ENCODE measurements around the genes CLNK, BST1 and FGFBP2.

DNA sequence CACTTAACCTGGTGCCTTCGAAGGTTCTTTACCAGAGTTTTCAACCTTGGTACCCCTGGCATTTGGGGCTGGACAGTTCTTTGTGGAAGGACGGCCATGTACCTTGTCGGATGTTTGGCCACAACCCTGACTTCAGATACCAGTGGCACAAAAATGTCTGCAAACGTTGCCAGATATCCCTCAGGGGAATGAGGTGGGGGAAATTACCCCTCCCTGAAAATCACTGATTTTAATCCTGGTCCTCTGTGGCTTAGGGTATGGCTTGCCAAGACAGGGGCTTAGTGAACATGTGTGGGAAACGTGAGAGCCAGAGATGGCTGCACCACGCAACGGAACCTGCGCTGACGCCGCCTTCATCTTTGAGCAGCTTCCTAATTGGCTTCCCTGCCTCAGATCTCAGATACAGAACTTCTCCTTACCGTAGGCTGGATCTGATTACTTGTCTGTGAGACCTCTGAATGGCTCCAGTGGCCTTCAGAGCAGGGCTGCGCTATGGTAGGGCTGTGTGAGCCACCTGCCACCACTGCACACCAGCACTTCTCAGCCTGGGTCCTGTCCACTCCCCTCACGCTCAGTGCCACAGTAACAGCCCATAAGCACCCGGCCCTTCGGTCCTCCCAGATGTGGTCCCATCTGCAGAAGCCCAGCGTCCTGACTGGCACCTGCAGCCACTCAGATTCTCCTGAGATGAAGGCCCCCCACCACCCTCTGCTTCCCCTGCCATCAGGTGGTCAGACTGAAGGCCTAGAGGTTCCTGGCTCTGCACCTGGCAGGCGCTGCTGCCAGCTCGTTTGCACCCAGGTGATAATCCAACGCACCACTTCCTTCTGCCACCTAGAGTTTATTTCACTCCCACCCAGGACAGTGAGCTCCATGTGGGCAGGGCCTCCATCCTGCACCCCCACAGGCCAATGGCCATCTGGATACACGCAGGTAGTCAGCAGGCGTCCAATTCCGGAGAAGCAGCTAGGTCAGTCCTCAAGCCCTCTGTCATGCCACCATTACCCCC is 5.6 kb downstream of the WDR1 start:
- PRO-cap, 3 experiments = no peak in any of the 3 experiments
- RRBS = no CpG with 5 or more reads among the region's 22 CpGs

- PRO-cap, 3 experiments = no peak in any of the 3 experiments
- RRBS = 5% methylated on average over 2 of the region's 12 CpGs
Measured at GRCh38 chr4:10115084-10115648, 1.4 kb downstream of the WDR1 start.

GRCh38 chr4:10118037-10118975 is 1.7 kb upstream of the WDR1 start:
- PRO-cap, 3 experiments = no peak in any of the 3 experiments
- RRBS = no CpG with 5 or more reads among the region's 20 CpGs

GRCh38 chr4:10120386-10120754 is 3.8 kb upstream of the WDR1 start:
- PRO-cap, 3 experiments = no peak in any of the 3 experiments
- RRBS = no CpG with 5 or more reads among the region's 3 CpGs

- PRO-cap, 3 experiments = peak in 1 of 3 experiments; most common minus-strand start chr4:10123526 (in 1)
- RRBS = no CpG with 5 or more reads among the region's 11 CpGs
Measured at GRCh38 chr4:10123250-10124029, 6.8 kb upstream of the WDR1 start.

DNA sequence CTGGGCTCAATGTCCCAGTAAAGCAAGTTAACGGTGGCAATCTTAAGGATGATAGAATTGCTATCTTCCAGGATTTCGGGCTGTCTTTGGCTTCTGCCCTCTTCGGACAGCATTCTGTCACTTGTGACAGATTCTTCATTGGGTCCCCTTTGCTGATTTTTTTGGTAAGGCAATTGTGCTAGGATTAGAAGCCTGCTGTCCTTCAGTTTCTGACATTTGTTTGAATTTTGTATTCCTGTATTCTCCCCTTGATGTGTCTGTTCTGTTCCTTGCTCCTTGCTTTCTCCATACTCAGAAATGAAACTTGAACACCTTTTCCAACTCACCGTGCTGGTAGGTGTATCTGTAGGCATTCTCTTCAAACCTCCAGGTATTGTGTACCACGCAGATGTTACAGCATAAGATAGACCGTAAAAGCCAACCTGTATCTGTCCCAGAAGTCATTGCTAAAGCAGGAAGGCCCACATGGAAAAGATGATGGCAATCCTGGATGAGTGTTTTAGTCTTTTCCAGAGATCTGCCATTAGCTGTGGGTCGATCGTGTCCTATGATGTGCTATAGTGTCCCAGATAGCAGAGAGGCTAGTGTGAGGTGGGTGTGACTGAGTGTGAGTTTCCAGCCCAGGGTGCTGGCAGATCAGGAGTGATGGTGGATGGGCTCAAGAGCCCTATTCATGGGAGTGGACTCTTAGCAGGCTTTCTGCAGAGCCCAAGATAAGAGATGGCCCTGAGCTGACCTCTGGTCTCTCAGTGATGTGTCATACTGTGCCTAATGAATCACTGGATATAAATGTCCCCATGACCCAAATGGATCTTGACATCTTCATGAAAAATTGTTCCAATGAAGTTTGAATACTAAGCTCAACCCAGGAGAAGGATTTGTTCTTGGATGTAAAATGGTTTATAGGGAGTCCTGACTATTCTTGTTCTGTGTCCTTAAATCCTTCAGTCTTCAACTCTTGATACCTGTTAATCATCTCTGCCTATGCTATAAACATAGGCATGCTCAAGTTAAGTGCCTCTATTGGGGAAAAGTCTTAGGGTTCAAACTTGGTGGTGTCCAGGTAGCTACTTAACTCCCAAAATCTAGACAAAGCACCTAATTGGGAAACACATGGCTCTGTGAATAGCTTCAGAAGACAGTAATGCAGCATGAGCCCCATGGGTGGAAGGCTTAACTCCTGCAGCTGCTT is 69.1 kb upstream of the WDR1 start:
- PRO-cap, 3 experiments = no peak in any of the 3 experiments
- RRBS = no CpG with 5 or more reads among the region's 8 CpGs

GRCh38 chr4:10461185-10461866 is 4.1 kb upstream of the ZNF518B start:
- PRO-cap, 3 experiments = no peak in any of the 3 experiments
- RRBS = 2% methylated on average over 10 of the region's 70 CpGs

GRCh38 chr4:10684679-10685149 is at the start of gene CLNK:
CLNK (minus strand) TSS chr4:10684768.
- PRO-cap, 3 experiments = no peak in any of the 3 experiments
- RRBS = no CpG with 5 or more reads among the region's 8 CpGs

DNA sequence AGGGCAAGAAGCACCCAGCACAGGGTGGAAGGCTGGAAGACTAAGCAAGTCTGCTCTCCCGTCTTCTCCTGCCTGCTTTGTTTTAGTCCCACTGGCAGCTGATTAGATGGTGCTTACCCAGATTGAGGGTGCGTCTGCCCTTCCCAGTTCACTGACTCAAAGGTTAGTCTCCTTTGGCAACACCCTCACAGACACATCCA is 157.4 kb downstream of the HS3ST1 start:
- PRO-cap, 3 experiments = no peak in any of the 3 experiments
- RRBS = no CpG with 5 or more reads among the region's 2 CpGs

- PRO-cap, 3 experiments = peak in 2 of 3 experiments; most common plus-strand start chr4:11429744 (in 2)
- RRBS = no CpG with 5 or more reads among the region's 8 CpGs
Measured at GRCh38 chr4:11429708-11430077, 999 bp upstream of the HS3ST1 start.

- PRO-cap, 3 experiments = peak in 1 of 3 experiments; most common plus-strand start chr4:13484679 (in 1)
- RRBS = 2% methylated on average over 15 of the region's 25 CpGs
Measured at GRCh38 chr4:13484504-13484880, 352 bp upstream of the RAB28 start.

GRCh38 chr4:13484881-13485508 is 855 bp upstream of the RAB28 start:
- PRO-cap, 3 experiments = no peak in any of the 3 experiments
- RRBS = 4% methylated on average over 1 of the region's 16 CpGs

DNA sequence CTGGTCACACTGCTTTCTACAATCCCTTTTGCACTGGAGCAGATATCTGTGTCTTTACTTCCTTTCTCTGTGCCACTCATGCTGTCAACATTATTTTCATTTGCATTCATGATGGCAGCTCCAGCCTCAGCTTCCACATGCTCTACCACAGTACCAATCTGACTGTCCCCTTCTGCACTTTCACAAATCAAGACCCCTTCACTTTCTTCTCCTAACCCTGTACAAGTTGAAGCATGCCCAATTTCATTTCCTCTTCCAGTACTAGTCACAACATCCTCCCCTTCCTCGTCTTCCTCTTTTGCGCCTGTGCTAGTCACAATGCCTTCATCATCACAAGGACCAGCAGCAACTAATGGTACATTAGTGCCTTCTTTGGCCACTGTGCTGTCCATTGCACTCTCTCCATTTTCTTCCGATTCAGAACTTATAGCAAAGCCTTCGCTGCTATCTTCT is 26.5 kb downstream of the BOD1L1 start:
- PRO-cap, 3 experiments = no peak in any of the 3 experiments
- RRBS = no CpG with 5 or more reads among the region's 4 CpGs

DNA sequence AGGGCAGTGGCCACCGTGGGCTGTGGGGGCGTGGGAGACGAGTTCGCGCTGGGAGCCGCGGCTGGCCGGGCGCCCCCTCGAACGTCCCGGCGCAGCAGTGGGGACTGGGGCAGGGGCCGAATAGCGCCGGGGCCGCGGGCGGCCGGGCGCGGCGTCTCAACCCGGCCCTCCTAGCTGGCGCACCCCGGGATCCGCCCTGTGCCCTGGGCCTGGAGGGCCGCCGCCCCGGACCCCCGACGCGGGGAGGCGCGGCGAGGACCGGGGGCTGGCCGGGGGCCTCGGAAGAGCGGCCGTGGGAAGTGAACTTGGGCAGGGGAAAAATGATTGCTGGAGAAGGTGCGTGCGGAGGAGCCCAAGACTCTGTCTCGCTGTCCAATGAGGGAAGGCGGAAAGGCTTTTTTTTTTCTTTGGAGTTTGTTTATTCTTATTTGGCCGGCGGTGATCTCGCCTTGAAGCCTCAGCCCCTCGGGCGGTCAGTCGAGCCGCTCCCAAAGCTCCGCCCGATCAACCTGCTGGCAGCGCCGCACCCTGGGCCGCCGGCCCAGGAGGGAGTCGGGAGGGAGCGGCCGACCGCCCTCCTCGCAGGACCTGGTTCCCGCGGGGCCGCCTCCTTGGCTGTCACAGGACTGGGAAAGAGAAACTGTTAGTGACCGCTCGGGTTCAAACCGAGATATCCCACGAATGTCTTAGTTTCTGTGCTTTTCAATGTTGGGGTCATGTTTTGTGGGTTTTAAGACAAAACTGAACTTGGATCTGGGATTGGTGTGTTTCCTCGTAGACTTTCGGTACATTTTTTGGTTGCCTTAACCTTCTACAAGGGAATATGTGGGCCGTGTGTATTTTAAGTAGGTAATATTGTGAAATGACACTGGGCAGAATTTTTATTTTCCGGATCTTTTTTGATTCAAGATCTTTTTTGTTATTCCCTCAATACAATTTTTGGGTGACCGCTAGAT is 2.5 kb downstream of the CPEB2 start:
- PRO-cap, 3 experiments = peak in 3 of 3 experiments; most common plus-strand start position 40 of the sequence (in 3); most common minus-strand start position 96 of the sequence (in 2)
- RRBS = 3% methylated on average over 25 of the region's 75 CpGs

DNA sequence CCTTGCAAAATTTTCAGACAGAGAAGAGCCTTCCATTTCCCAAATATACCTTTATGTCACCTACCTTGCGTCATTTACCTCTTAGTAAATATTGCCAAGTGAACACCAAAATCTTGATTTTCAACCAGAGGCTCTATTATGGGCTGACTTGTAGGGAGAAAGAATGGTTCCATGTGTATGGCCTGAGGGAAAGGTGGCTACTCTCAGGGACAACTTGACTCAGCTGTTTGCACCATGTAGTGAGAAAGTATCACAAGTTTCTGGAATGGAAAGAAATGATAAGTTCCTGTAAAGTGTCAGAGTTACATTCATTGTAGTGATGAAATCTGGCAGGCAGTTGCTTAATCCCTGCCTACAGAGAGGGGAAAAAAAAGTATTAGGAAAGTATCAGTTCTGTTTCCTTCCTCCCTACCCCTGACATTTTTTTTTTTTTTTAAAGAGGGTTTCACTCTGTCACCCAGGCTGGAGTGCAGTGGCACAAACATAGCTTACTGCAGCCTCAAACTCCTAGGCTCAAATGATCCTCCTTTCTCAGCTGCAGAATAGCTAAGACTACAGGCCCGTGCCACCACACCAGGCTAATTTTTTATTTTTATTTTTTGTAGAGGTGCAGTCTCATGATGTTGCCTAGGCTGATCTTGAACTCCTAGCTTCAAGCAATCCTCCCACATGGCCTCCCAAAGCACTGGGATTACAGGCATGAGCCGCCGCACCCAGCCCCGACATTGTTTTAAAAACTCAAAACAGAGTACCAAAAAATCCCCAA is 4.7 kb upstream of the FBXL5 start:
- PRO-cap, 3 experiments = no peak in any of the 3 experiments
- RRBS = no CpG with 5 or more reads among the region's 5 CpGs

DNA sequence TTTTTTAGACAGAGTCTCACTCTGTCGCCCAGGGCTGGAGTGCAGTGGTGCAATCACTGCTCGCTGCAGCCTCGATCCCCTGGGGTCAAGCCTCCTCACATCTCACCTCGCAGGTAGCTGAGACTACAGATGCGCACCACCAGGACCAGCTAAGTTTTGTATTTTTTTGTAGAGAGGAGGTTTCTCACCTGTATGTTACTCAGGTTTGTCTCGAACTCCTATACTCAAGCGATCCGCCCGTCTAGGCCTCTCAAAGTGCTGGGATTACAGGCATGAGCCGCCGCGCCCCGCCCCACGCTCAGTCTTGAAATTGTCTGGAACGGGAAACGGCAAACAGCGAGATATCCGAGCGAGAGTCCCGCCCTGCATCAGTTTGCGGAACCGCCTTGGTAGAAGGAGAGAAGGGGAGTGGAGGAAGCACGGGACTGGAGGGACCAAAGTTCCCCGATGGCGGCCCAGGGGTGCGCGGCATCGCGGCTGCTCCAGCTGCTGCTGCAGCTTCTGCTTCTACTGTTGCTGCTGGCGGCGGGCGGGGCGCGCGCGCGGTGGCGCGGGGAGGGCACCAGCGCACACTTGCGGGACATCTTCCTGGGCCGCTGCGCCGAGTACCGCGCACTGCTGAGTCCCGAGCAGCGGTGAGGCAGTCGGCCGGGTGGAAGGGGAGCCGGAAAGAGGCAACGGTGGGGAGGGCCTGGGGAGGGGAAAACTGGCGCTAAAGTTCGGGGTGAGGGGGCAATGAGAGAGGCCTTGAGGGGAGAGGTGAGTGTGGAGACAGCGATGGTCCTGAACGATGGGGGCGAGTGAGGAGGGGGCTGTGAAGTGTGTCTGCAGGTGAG is at the start of gene BST1:
TSS of gene BST1 (plus strand) at position 368 of the 836 bp plus-strand sequence.
- PRO-cap, 3 experiments = peak in 2 of 3 experiments; most common plus-strand start position 392 of the sequence (in 1); most common minus-strand start position 306 of the sequence (in 1)
- RRBS = no CpG with 5 or more reads among the region's 57 CpGs

- PRO-cap, 3 experiments = no peak in any of the 3 experiments
- RRBS = no CpG with 5 or more reads among the region's 6 CpGs
Measured at GRCh38 chr4:15781565-15782494, 3.7 kb downstream of the CD38 start.

DNA sequence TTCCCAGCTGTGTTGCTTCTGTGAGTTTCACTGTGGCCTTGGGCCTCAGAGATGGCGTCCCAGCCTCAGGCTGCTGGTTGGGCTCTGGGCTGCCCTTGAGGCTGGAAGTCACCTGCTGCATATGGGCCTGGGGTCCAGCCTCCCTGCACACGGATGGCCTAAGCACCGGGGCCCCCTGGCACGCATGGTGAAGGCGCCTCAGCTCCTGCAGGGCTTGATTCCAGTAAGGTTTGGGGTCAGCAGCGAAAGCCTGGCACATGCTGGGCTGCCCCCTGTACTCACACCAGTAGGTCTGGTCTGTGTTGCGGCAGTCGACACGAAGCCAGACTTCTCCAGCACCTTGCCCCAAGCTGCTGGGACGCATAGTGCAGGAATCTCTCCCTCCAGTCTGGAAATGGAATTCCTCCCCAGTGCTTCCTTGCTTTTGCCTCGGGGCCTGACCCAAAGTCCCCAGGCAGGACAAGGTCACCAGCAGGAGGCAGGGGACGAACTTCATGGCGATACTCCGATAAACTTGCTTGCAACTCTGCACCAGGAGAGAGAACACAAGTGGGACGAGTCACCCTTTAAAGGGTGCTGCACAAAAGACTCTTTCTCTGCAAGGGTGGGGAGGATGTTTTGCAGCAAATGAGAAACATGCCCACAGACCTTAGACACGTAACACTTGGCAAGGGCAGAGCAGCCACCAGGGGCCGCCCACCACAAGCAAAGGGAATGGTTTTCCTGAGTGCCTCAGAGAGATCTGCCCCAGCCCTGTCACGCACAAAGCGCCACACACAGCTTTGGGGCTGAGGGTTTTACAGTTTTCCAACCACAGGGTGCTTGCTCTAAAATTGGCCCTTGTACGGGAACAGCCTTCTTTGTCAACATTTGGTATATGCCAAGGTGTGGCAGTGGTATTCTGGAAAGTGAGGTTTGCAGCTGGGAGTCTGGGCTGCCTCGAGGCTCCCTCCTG is at the start of gene FGFBP2:
TSS of gene FGFBP2 (minus strand) at position 542 of the 955 bp plus-strand sequence.
- PRO-cap, 3 experiments = no peak in any of the 3 experiments
- RRBS = no CpG with 5 or more reads among the region's 21 CpGs

DNA sequence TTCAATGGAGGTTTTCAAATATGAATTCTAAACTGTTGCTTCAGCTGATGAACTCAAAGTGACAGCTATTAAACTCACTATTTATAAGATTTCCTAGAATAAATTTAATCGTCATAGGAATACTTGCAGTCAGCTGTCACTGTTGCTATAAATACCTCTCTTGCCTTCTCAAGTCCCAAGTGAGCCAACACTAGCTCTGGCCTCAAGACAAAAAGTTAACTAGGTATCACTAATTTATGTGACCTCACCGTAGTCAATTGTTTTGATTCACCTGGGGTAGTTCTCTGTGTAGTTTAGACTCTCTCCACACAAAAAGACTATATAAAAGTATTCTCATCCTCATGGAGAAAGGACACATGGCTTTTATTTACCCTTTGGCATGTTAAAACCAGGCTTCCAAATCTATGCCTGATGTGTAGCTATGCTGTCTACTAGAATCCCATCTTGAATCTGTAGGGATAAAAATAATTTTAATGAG is 34.4 kb upstream of the PROM1 start:
- PRO-cap, 3 experiments = no peak in any of the 3 experiments
- RRBS = no CpG with 5 or more reads among the region's 2 CpGs

DNA sequence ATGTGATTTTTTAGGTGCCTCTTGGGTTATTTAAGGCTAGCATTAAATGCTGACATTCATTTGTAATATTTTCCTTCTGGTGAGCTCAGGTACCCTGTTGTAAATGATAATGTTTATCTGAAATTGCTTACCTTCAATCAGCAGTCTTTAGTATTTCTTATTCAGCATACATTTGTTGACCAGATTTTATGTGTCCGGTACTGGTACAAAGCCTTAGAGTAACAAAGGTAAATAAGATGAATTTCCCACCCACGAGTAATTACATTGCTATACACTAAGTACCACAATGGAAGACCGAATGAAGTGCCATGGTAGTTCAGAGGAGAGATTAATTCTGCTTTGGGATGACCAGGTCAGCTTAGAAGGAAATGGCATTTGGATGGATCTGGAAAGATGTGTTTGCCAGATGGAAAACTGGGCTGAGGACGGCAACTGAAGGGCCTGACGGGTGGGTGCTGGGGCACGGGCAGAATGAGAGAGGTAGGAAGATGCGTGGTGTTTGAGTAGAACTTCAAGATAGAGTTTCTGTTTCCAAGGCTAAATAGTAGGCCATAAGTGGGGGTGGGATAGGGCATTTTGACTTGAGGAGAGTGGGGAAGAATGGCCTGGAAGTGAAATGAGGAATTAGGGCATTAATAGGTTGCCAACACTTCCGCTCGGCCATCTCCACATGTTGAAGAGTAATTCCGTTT is 7.9 kb upstream of the TAPT1 start:
- PRO-cap, 3 experiments = no peak in any of the 3 experiments
- RRBS = no CpG with 5 or more reads among the region's 10 CpGs